ReNcell CX (cell line): ENCODE results near the genes TMPRSS13, IL10RA and TMPRSS4.

DNA sequence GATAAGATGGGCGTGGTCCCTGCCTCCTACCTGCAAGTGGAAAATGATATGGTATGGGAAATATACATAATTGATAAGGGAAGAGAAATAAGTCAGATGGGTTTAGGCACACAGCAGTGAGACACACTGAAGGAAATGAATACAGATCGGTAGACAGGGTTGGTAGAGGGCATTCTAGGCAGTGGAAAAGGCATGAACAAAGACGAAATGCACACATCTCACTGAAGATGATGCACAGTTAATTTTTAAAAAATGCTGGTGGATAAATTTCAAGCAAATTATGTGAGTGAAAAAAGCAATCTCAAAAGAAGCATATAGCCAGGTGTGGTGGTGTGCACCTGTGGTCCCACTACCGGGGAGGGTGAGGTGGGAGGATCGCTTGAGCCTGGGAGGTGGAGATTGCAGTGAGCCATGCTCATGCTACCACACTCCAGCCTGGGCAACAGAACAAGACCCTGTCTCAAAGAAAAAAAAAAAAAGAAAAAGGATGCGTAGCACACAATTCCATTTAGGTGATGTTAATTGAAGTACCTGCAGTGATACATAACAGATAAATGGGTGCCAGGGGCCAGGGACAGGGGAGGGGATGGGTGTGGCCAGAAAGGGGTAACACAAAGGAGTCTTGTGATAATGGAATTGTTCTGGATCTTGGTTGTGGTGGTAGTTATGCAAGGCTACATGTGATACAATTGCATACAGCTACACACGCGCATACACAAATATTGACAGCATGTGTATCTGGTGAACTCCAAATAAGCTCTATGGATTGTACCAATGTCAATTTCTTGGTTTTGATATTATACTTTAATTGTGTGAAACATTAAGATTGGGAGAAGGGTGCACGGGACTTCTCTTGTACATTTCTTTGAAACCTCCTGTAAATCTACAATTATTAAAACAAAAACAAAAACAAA lies 10.5 kb downstream of the TAGLN start:
- PRO-cap, result no peak

DNA sequence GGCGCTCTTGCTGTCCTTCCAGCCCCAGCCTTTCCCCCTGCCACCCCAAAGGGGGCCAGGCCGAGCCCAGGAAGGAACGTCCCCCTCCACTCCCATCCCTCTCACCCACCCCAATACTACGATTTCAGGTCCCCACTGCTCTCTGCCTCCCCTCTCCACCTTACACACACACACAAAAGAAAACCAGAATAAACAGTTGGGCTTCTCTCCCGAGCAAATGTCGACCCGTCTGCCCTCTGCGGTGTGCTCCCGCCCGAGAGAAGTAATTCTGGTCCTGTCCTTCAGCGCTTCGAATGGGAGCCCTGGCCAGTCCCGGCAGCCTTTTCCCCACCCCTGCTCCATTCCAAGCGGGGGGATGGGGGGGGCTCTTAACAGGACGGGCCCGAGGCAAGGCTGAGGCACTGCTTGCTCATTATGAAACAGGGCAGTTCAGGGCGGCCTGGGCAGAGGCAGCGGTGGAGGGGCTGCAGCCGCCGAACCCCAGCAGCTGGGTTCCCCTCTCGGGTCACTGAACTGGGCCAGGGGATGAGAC lies 15.9 kb downstream of the BACE1 start:
- PRO-cap, result no peak

DNA sequence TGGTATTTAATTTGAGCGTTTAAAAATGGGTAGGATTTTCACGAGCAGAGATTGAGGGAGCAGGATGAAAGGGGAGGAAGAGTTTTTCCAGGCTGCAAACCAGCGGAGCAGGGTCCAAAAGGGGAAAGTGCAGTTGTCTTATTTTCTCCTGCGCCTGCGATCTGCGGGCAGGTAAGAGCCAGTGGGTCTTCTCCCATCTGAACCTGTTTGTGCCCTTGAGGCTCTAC lies 517 bp upstream of the BACE1 start:
- PRO-cap, result no peak

DNA sequence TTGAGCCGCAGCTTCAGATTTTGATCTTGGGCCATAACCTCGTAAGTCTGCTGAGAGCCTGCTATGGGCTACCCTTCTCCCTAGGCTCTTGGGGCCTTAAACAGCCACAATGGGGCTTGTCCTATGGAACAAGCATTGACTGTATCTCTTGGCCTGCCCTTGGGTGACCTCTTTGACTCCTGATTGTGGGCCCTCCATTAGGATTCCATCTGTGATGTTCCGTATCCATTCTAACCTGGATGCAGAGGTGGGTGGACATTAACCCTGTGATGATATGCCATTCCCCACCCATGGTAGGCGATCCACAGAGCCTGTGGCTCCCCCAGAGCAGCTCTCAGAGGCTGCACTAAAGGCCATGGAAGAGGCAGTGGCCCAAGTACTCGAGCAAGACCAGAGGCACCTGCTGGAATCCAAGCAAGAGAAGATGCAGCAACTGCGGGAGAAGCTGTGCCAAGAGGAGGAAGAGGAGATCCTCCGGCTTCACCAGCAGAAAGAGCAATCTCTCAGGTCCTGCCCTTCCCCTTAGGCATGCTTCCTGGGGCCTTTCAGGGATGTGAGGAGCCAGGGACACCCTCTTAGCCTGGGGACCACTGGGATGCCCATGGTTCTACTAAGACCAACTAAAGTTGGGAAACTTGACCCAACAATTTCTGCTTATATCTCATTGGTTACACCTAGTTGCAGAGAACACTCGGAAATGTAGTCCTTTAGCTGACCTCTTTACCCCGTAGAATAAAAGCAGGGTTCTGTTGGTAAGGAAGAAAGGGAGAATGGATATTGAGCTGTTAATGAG lies 59.4 kb downstream of the CEP164 start:
- PRO-cap, result no peak

- PRO-cap, result no peak
These were observed 63.1 kb downstream of the CEP164 start for GRCh38 chr11:117390613-117391305.

GRCh38 chr11:117658681-117659224 lies 138.3 kb downstream of the DSCAML1 start:
- PRO-cap, result no peak

DNA sequence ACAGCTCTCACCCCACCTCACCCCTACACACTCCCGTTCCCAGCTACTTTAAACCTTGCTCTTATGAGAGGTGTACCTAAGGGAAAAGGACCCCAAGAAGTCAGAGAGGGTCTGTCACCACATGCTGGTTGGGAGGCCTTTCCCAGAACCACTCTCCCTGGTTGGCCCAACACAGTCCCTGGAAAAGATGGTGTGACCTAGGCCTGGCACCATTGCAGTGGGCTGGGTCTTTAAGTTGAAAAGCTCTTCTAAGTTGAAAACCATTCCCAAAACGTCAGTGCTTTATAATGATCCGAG lies 18.1 kb downstream of the DSCAML1 start:
- PRO-cap, result no peak

DNA sequence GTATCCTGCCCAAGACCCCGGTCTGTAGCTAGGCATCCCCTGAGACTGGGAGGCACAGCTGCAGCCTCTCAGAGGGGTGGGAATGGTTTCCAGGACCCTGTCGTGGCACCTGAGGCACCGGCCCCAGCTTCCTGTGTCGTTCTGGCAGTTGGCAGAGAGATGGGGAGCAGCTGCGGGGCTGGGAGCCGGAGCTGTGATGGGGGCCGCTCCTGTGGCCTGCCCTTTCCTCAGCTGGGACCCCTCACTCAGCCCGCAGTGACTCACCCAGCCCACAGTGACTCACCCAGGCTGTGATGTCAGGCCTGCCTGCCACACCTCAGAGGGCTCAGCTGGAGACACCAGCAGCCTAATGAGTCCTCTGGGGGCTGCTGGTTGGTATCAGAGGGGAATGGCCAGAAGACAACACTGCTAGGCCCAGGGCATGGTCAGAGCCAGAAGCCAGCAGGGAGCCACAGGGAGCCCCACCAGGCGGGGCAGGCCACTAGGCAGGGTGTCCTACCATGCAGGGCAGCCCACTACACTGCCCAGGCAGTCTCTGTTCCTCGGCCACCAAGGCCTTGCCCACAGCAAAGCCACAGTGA lies 4.1 kb upstream of the FXYD2 start:
- PRO-cap, result no peak

GRCh38 chr11:117929286-117929712 lies at the start of gene TMPRSS13:
TSS of gene TMPRSS13 (minus strand) at chr11:117929402.
- PRO-cap, result no peak

GRCh38 chr11:117979786-117980215 lies 6.4 kb upstream of the IL10RA start:
- PRO-cap, result no peak

GRCh38 chr11:117985761-117986600 lies at the start of gene IL10RA:
TSS of gene IL10RA (plus strand) at chr11:117986394.
- PRO-cap, result no peak

DNA sequence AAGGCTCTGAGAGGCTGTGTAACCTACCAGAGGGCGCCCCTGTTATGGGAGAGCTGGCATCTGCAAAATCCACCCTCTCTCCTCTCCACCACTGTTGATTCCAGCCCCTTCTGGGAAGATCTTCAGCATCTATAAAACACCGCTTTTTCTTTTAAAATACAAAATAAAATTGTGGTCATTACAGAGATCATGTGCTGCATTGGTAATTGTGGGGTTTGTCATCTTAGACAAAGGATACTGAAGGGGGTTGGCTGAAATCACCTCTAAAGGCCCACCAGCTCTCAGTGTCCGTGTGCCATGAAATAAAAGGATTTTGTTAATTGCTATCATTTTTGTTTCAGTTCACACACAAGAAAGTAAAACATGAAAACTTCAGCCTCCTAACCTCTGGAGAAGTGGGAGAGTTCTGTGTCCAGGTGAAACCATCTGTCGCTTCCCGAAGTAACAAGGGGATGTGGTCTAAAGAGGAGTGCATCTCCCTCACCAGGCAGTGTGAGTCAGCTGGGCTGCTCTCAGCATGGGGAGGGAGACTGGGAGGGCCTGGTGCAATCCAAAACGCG lies 7.5 kb downstream of the IL10RA start:
- PRO-cap, result no peak

GRCh38 chr11:117995233-117996015 lies 9.2 kb downstream of the IL10RA start:
- PRO-cap, result no peak

DNA sequence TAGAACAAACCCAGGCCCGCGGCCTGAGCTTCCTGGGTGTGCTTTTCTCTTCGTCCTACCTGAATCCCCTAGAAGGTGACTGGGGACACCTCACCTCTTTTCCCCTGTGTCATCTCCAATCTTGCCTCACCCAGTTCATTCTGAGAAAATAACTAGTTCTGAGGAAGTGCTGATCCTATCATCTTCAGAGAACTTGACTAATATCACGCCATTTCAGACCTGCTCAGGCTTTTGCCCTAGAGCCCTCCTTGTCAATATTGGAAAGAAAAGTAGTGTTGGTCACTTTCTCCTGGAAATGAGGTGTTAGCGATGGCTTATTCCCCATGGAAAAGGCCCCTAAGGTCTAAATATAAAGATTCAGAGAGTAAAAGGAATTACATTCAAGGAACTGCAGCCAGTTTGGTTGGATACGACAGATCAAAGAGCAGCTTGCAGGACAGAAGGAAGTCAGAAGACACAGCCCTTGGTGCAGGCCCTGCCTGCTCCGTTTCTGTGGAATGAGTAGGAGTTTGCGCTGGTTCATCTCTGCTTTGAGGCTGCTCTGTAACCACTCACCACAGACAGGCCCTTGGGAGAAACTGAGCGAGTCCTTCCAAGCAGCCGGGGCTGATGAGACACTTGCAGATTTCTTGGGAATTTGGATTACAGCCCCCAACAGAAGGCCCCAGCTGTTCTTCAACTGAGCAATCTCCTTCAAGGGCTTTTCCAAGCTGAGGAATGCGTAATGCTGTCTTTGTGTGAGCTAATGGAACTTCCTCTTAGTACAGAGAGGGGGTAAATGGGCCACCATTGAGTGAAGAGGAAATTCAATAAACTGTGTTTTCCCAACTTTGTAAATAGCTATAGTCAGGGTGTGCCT lies 16.2 kb downstream of the IL10RA start:
- PRO-cap, result no peak

DNA sequence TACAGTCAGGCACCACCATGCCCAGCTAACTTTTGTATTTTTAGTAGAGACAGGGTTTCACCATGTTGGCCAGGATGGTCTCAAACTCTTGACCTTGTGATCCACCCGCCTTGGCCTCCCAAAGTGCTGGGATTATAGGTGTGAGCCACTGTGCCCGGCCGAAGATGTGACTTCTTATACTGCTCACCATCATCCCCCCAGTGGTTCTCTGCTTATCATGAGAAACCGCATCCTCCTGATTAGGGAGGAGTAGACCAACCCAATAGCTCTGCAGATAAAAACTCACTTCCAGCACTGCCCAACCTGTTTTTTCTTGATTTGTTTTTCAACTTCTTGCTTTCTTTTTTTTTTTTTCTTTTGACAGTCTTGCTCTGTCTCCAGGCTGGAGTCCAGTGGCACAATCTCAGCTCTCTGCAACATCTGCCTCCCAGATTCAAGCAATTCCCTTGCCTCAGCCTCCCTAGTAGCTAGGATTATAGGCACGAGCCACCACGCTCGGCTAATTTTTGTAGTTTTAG lies 21.4 kb downstream of the IL10RA start:
- PRO-cap, result no peak

DNA sequence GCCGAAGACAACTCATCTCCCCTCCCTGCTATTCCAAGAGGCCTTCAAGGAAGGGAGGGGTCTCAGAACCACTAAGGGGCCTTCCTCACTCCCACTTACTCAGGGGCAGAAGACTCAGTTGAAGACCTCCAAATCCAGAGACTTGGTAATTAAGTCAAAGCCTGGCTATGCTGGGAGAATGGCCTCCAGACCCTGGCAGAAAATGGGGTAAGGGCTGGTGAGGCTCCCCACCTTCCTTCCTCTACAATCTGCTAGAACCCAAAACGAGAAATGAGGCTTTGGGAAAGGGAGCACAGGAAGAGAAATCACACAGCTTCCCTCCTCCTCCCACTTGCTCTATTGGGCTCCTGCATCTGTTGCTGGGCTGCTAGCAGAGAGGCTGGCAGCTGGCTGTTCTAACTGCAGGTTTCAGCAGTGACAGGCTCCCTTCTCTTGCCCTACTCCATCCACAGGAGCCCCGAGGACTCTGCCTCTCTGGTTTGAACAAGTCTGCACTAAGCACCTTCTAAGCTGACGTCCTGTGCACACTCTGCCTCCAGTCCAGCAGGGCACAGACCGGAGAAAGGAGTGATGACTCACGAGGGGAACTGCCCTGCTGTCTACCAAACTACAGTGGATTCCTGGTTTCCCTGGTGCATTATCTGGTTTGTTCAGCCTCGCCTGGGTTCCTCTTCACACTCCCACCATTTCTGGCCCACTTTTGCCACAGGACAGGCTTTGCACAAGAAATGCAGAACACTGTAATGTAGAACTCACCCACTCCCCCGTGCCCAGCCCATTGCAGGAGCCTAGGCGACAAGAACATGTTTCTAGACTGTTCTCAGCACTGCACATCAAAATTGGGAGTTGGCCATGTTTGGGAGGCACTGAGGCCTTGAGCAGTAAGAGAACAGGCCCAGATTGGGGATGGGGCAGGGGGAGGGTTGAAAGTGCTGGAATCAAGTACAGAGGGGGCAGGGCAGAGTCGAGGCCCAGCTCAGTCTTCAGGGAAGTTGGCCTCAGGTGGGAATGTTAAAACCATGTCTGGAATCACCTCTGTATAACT lies 25.9 kb downstream of the IL10RA start:
- PRO-cap, result no peak

DNA sequence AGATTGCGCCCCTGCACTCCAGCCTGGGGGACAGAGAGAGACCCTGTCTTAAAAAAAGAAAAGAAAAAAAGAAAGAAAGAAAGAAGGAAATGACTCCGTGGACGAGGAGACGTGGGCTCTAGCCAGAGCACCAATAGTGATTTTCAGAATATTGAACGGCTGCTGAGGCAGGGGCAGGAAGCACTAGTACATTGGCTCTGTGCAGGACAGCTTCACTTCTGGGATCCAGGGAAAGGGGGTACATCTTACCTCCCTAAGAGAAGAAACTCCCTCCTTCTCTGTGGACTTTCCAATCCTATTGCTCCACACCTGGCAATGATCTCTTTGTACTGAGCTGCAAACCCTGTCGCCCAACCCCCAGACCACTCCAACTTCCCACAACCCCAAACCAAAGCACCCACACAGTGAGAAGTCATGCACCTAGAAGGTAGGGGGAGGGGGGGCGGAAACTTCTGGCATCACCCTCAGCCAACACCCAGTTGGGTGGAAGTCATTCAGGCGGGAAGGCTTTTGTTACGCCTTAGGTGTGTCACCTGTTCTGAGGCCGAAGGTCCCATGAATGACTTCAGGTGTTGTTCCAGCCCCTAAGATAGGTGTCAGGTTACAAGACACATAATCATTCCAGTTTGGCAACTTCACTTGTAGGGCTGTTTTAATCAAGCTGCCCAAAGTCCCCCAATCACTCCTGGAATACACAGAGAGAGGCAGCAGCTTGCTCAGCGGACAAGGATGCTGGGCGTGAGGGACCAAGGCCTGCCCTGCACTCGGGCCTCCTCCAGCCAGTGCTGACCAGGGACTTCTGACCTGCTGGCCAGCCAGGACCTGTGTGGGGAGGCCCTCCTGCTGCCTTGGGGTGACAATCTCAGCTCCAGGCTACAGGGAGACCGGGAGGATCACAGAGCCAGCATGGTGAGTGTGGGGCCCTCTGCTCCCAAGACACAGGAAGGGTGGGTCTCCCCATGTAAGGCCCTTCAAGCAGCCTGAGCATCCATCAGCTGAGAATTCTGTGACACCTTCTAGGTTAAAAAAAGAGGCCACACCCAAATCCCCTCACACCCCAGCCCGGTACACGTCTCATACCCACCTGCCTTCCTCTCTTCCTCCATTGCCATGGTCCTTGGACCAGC lies at the start of gene TMPRSS4:
Gene TMPRSS4, plus strand, starts transcription at position 682 of the 1,127 bp plus-strand sequence.
- PRO-cap, result no peak

DNA sequence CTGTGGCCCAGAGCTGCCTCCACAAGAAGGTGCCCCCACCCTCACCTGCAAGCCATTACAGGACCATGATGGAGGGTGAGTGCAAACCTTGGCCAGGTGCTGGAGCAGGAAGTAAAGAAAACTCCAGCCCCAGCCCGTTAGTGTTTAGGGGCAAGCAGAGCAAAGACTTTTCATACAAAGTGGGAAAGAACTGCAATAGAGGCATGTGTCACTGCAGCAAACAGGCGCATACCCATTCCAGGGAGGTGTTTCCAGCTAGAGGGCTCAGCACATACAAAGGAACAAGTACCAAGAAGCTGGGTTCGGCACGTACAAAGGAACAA lies 26.2 kb downstream of the SCN4B start:
- PRO-cap, result unidirectional peak, plus-strand start at position 101 of the sequence

DNA sequence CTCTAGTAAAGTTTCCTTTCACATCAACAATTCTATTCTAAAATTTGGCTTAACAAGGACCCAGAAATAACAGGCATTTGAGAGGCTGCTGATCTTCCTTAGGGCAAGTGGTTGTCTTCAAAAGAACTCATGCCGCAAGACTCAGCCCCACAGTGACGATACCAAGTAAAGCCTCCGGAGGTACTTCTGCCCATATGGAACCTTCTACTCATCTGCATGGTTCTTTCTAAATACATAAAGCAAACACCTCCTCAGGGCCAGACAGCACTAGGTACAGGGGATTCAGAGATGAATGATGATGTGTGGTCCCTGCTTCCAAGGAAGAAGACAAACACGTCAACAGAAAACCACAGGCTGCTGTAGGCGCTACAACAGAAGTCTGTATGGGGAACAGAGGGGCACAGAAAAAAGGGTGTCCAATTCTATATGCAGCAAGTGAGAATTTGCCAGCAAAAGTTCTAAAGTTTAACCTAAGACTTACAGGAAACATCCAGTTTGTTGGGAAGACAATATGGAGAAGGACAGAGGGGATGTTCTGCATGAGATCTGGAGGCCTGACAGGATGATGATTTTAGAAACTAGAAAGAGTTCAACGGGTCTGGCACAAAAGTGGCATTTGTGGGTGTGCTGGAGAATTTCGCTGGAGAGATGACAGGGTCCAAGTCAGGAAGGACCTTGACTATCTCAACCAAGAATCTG lies 23.8 kb downstream of the JAML start:
- PRO-cap, result no peak

DNA sequence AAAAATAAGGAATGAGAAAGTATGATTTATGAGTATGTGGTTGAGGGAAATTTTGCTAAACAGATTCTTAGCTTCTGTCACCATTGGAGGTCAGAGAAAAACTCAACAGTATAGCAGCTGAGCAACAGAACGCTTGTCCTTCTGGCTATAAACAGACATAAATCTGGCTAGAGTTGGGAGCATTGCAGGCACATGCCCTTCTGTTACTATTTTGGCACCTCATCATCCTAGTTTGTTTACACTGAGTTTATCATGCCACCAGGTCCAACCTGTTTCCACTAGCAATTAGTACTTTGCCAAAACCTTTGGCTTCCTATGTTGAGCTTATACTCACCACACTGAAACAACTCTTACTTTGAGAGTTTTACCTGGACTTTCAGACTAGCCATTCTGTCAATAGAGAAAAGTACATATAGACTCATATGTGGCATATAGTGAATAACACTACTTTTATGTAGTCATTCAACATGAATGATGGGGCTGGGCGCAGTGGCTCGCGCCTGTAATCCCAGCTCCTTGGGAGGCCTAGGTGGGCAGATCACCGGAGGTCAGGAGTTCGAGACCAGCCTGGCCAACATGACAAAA lies 7.0 kb downstream of the UBE4A start:
- PRO-cap, result no peak